Mononuclear cell (primary cell): ENCODE measurements around a stretch of chr1.

DNA sequence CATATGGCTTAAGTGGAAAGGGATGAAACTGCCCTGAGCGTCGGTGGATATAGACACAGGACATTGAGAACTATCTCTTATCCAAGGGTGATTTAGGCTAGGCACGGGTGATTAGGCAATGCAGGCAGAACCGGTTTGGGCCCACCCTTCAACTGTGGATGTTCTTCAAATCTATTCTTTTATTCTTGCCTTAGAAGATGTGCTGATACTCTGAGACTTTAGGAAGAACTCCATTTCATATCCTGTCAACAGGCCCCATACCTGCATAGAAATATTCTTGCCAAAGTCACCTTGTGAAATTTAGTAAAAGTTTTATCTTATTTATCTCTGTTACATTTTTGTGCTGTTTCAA lies 17.3 kb downstream of the HSD11B1 start:
- RRBS = no CpG with 5 or more reads among the region's 4 CpGs

DNA sequence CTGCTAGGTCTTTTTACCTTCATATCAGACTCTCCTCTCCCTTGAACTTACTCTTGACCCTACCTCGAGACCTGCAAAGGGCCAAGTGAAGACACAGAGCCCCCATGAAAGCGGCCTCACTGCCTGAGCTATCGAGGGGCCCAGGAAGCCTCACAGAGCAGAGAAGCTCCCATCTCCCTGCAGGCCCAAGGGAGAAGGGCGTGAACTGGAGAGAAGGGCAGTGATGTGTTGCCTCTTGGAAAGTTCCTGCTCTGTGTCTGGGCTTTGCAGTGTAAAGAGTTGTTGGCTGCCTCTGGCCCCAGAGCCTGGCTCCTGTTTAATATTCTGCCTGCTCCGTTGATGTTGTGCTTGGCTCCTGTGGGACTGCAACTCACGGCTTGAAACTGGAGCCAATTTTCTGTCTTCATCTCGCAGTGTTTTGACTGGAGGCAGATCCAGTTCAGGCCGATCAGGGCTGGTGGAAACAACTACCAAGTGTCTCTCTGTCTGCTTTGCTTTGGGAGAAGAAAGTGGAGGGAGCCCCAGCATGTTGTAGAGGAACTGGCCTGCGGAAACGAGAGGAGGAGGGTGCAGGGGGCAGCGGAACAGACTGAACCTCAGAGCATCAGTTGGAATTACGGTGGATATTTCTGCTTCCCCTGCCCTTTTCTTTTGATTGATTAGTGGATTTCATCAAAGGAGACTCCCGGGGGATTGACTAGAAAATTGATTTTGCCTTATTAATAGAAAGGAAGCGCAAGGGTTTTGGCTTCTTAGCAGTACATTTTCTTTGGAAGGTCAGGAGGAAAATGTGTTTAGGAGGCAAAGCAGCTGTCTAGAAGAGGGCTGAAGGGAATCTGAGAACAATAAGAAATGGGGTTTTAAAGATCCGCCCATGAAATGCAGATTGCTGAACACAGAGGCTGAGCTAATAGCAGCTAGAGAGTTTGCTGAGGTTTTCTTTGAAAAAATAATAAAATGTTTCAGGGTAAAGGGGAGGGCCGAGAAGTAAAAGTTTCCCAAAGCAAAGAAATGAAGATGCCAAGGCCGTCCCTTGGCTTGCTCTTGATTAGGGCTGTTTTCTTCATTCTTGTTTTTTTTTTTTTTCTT lies 4.6 kb downstream of the SERTAD4 start:
- RRBS = no CpG with 5 or more reads among the region's 17 CpGs

DNA sequence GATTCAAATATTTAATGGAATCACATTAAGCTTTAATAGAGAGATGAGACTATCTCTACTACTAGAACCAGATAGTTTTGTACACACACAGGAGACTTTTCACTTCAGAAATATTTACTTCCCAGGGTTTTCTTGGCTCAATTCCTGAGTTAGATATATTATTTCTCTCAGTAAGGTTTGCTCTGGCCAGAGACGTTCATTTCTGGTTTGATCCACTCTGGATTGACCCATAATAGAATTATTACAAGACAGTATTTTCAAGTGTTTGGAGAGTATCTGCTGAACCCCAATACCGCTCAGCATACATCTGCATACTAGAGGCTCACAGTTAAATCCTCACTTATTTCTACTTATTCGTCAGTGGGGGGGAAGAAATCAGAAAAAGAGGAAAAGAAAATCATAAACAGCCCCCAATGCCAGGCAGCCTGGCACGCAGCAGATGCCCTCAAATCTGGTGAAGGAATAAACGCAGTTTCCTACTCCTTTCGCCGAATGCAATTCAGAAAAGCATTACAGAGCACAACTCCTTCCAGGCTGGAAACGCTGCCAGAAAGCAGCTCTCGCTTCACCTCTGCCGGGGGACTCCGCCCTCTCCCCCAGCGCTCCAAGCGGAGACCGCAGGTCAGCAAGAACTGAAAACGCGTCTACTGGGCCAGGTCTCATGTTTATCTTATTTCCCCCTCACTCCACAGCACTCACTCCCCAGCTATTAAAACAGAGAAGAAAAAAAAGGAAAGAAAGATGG lies 1.1 kb upstream of the RCOR3 start:
- RRBS = no CpG with 5 or more reads among the region's 16 CpGs

DNA sequence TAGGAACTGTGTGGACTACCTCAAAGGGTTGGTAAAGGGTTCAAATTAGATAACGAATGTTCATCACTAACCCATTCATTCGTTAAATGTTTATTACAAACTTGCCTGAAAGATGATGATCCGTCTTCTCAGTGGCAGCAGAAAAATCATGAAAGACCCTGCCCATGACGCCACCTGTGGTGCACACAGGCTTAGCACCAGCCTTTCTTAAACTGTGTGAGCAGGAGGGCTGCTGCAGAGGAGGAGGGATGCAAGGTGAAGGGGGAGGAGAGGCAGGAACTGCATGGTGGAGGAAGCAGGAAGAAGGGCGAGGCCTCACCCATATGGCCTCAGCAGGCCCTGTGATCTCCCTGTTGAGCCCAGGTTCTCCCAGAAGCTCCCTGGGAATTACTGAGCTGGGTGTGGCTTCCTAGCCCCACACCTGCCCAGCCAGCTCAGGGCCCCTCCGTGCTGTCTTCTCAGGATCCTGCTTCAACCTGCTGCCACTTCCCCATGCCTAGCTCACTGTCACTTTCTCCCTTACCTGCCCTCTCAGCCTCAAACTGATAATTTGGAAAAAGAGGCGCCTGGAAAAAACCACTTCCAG lies 25.1 kb upstream of the RD3 start:
- RRBS = no CpG with 5 or more reads among the region's 7 CpGs

DNA sequence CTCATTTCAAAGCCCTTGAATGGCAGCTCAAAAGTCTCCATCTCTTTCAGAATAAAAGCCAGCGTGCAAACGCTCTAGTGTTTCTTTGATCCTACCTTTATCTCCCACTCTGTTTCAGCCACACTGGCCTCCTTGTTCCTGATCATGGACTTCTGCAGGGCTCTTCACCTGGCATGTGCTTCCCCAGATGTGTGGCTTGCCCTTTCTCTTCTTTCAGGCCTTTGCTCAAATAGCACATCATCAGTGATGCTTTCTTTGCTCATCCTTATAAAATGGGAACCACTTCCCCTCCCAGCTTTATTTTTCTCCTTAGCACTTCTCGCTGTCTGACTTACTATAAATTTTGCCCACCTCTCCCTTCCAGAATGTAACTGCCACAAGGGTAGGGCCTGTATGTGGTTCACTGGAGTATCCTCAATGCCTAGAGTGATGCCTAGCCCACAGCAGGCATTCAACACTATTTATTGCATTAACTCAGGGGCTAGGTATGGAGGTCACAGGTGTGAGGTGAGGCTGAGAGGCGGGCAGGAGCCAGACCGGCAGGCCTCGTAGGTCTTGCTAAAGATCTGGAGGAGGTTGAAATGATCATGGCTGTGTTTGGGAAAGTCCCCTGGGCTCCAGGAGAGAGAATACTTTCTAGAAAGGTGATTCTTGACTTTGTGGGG lies 31.0 kb downstream of the SLC30A1 start:
- RRBS = no CpG with 5 or more reads among the region's 6 CpGs

DNA sequence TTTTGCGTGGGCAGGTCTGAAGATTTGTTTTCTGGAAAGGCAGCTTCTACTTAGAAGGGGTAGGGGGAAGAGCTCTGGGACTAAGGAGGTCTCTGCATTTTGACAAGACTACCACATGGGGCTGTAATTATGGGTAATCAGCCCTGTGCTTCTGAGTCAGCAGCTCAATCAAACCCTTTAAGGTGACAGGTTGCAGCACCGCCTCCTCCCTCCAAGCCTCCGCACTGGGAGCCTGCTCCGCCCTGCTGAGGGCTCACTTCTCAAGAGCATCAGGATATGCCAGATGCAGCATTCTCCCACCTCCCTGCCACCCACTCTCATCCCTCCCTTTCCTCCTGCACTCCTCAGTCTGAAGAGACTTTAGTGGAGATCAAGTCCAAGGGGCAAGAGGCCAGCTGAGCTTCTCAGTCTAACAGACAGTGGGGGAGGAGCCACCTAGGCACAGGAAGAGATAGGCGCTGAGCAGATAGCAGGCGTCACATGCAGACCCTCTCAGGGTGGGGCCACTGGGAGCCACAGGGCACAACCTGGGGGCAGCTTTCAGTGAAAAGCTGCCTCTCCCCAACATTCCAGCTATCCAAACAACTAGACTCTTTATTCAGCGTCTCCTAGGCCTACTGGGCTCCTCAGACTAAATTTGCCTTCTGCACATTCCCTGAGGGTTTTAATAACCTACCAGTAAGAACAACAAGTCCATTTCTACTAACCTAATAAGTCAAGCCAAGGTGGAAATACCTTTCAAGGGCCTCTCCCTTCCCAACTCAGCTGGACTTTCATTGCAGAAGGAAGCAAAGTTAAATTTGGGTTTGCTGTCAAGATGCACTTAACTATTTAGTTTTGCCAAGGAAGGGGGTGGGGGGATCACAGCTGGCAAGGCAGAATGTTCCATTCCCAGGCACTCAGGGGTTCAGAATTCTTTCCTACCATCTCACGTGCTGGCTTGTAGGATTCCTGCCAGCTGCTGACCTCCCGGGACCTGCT lies 30.1 kb downstream of the SLC30A1 start:
- RRBS = no CpG with 5 or more reads among the region's 9 CpGs

DNA sequence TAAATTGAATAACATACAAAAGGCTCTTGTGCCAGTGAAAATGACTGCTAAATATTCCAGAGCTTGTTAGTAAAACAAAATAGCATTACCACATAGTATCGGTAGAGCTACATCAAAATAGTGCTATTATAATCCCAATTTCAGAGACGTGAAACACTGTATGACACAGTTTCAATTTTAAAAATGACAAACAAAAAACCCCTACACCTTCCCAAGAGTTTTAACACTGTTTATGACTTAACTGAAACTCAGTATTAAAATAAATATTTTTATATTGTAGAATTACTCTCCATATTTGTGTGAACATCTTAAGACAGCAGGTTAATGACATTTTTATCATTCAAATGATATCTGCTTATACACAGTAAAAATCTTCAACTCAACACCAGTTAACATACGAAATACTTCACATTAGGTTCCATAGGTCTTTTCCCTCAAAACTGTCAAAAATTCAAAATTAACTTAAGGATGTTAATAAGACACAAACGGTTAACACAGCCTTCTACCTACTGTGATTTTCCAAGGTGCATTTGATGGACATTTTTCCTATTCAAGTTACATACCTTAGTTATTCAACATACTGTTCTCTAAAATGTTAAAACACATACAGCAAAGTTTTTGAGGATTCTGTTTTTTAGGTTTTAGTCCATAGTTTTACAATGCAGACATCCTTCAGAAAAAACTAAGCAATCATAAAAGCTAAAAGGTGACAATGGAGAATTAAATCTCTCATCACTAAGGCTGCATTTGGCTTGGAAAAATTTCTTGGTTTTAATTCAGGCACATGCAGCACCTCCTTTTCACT lies 6.7 kb downstream of the SLC30A1 start:
- RRBS = no CpG with 5 or more reads among the region's 4 CpGs

DNA sequence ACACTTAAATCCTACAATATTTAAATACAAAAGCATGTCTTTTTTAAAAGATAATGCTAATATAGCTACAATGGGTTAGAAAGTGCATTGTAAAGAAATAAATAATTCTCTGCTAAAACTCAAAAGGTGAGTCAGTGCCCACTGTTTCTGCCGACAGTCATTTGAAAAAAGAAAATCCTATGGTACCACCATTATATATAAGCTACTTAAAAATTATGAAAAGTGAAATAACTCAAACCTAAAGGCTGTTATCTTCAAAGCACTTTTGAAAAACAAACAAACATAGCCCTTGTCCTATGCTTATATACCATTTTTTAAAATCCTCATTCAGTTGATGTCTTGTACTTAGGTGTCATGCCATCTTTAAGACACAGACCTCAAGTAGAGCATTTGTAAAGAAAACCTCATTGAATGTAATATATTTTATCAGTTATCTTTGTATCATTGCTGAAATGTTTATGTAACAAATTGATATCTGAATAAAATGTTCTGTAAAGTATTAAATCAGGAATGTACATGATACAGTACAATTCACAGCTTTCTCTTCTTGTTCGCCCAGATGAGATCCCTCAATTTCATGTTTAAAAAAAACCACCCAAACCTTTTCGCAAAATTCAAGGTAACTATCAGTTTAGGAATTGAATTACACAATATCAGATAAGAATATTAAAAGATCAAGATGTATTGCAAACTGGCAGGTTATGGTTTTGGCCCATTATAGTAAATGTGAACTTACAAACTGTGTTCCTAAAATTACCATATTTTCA lies 5.7 kb downstream of the SLC30A1 start:
- RRBS = no CpG with 5 or more reads among the region's 3 CpGs

DNA sequence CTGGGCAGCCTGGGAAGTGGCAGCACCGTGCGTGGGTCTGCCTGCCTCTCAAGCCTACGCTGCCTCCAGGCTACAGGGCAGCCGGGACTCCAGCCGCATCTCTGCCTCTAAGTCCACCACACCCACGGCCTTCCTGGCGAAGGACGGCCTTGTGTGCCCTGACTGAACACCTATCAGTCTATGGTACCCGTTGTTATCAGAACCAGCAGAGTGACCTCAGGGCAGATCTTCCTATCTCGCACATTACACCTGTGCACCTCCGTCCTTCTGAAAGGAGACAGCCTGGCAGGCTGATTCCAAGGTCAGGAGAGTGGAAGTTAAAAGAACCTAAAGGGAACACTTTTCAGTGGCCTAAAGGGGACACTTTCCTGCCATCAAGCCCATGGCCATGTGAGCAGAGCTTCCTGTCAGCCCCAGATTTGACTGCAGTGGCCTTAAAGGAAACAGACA lies 35.7 kb upstream of the SLC30A1 start:
- RRBS = no CpG with 5 or more reads among the region's 11 CpGs

DNA sequence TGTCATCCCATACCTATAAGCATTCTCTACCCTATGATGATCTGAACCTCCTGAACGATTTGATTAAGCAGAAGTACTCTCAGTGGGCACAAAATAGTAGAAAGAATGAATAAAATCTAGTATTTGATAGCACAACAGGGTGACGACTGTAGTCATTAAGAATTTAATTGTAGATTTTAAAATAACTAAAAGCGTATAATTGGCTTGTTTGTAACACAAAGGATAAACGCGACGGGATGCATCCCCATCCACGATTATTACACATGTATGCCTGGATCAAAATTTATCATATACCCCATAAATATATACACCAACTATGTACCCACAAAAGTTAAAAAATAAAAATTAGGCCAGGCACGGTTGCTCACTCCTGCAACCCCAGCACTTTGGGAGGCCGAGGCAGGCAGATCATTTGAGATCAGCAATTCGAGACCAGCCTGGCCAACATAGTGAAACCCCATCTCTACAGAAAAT lies 46.0 kb downstream of the NEK2 start:
- RRBS = no CpG with 5 or more reads among the region's 10 CpGs

DNA sequence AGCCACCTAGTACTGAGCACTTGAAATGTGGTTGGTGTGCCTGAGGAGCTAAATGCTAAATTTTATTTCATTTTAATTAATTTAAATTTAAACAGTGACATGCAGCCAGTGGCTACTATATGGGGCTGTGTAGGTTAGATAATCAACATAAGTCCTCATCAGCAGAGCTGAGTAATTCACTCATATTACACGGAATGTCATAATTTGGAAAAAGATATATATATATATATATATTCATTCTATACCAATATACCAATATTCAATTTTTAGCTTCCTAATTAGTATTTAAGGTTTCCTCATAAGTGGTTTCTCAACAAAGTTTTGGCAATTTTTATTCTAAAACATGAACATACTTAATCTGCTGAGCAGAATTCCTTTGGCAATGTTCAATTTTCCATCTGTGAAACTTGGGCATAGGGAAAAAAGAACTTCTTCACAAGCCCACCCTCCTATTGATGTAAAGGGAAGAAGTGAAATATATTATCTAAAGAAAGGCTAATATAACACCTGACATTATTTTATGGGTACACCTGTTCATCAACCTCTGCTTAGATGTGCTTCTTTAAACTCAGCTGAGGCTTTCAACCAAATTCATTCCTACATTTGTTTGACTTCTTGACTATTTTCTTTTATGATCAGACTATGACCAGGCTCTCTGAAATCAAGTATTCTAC lies 4.0 kb downstream of the LPGAT1 start:
- RRBS = no CpG with 5 or more reads among the region's 1 CpG

DNA sequence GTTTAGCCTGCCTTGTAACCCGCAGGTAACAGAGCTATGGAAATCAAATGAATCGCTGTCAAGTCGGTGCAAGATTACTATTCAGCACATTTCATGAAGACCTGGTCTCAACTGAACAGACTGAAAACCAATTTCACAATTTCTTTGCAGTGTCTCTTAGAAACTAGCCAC lies 586 bp downstream of the INTS7 start:
- RRBS = no CpG with 5 or more reads among the region's 3 CpGs

GRCh38 chr1:212286857-212287260 lies 1.6 kb downstream of the PPP2R5A start:
- RRBS = no CpG with 5 or more reads among the region's 6 CpGs

DNA sequence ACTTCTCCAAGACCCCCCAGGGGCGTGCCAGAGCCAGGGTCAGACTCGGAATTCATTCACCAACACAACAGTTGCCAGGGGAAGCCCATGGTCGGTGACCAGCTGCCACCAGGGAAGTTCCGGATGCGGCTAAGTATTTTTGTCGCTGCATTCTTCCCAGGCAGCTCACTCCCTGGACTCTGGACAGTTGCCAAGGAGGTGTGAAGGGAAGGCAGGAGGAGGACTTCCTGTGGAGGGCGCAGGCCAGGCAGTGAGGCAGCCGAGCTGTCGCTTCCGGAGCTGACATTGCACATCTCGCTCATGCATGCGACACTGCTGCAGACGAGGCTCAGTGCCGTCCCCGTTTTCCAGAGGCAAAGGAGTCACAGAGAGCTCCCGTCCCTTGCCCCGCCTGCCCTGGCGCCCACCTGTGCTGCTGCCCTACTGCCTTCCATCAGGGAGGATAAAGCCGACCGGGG lies 81.3 kb downstream of the NENF start:
- RRBS = no CpG with 5 or more reads among the region's 20 CpGs

DNA sequence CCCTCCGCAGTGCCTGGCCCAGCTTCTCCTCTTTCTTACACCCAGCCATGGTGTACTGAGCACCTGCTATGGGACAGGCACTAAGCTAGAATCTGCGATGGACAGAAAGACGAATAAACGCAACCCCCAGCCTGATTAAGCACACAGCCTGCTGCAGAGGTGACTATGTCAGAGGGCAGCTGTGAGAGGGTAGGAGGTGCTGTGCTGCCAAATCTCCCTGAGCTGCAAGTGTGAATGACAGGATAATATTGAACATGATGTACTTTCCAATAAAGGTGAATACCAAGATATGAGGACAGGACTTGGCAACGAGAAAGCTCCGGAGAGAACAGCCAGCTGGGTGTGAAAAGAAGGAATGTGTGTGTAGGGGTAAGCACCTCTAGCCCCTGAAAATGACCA lies 83.1 kb upstream of the ATF3 start:
- RRBS = no CpG with 5 or more reads among the region's 6 CpGs

DNA sequence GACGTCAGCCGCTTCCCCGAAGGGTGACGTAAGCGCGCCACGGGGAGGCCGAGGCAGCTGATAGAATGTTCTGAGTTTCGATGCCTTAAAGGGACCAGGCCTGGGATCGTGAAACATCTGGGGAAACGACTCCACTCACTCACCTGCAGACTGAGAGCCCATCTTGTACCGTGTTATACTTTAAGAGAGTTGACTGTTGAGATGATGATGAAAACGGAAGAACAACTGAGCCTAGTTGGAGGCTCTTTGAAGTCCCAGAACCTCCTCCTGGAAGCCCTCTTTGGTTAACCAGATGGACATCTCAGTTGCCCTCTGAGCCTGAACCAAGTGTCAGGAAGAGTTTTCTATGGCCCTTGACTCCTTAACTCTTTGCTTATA lies 49.5 kb upstream of the ATF3 start:
- RRBS = no CpG with 5 or more reads among the region's 13 CpGs

DNA sequence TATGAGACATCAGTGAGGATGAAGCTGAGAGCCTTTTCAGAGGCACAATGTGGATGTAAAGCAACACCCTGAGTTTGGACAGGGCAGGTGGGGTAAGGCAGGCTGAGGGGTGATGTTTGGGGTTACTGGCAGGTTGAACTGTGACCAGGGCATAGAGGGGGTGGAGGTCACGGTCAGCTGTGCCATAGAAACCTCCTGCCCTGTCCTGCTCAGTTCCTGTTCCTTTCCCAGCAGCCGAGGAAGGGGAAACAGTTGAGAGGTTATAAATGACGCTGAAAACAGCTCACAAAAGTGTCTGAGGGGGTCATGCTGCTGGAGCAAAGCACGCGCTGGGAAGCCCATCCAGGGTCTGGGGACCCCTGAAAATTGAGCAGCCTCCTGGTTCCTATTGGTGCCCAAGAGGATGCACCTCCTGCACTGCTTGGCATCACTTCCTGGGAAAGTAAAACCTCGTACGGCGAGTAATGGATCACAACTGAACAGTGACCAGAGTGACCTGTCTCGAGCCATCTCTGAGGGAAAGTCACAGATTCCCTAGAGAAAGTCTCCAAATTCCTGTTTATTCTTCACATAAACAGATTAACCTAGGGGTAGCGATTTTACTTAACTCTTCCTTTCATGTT lies 42.0 kb upstream of the ATF3 start:
- RRBS = no CpG with 5 or more reads among the region's 10 CpGs

DNA sequence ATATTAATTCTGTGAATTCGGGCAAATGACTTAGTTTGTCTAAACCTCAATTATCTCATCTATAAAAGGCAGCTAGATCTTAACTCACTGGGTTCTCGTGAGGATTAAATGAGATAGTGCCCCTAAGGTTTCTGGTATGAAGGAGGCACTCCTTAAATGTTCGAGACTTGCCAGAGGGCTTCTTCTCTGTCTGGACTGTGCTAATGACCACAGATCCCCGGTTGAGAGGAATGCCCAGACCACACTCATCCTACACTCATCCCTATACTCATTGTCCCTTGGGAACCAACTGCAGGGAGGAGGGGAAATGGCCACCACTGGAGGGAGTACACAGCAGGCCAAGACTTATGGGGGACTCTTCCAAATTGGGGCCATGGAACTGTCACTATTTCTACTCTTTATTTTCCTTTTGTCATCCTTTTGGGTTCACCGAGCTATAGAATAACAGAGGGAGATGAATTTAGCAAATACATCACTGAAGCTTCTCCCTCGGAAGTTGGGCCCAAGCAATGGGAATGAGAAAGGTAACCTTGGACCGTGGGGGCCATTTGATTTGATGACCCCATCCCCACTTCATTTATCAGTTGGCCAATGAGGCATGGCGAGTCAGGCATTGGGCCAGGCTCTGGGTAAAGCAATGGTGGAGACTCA lies 5.0 kb downstream of the ATF3 start:
- RRBS = no CpG with 5 or more reads among the region's 8 CpGs